Peritoneum (tissue), 1 donor: ENCODE measurements around the genes CAMSAP3, PCP2 and PRR36.

DNA sequence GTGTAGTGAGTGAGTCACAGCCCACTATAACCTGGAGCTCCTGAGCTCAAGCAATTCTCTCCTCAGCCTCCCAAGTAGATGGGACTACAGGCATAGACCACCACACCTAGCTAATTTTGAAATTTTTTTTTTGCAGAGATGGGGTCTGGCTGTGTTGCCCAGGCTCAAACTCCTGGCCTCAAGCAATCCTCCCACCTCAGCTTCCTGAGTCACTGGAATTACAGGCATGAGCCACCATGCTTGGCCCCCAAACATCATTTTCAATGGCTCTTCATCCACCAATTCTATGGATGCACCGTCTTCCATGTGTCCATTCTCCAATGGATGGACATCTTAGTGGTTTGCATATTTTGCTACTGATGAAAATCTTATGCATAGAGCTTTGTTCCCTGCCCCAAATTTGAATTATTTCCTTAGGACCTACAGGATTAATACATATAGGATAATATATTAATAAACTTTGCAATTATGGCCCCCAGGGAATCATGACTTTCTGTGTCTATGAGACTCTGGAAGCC is 69.0 kb downstream of the ZNF557 start:
- PRO-cap, result no peak

GRCh38 chr19:7145412-7145860 is 75.9 kb downstream of the ZNF557 start:
- PRO-cap, result no peak

- PRO-cap, result no peak
Observed at GRCh38 chr19:7215032-7215457, 79.2 kb downstream of the INSR start.

DNA sequence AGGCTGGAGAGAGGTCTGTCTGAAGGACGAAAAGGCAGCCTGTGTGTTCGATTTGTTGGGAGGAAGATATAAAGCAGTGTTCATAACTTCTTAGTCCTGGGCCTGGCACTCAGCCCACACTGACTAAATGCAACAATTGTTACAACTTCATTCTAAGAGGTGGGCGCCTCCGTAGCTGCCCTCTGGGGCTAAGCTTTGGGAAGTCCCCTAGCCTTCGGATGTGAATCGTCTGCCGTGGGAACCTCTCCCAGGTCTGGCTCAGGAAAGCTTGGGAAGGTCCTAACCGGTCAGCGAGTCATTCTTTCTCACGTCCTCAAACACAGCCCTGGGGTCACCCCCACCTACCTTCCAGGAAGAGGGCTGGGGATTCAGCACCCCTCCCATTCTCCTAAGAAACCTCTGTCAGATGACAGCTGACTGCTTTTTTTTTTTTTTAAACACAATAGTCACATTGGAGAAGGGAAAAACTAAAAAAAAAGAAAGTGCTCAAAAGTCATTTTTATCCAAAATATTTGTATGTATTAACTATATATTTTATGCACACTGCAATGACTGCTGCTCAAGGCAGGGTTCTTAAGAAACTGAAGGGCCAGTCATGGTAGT is 15.0 kb upstream of the ARHGEF18 start:
- PRO-cap, result no peak

- PRO-cap, result no peak
Observed at GRCh38 chr19:7355419-7355706, 6.6 kb downstream of the ARHGEF18 start.

- PRO-cap, result bidirectional peak, plus-strand start at chr19:7395152, minus-strand start at chr19:7394990
Observed at GRCh38 chr19:7394571-7395282, 46.0 kb downstream of the ARHGEF18 start.

DNA sequence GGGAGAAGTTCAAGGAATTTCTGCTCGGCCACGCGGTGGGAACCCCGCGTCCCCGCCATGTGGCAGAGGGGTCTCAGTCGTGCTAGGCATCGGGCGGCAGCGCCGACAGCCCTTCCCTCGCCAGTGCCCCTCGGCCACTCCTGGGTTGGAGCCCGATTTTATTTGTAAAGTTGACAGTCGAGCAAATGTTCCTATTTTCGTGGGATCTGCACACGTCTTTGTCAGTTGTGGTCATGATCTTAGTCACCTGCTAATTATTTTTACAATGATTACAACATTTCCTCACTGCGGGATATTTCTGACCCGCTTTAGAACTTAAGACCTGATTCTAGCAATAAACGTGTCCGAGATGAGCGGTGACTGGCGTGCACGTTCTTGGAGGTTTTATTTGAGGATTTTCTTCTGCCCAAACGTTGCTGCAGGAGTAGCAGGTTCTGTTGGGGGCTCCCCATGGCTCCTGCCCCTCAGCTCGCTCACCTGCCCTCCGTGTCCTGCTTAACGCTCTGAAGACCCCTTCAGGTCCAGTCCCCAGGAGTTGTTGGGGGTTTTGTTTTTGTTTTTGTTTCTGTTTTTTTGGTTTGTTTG is 16.6 kb downstream of the PEX11G start:
- PRO-cap, result no peak

DNA sequence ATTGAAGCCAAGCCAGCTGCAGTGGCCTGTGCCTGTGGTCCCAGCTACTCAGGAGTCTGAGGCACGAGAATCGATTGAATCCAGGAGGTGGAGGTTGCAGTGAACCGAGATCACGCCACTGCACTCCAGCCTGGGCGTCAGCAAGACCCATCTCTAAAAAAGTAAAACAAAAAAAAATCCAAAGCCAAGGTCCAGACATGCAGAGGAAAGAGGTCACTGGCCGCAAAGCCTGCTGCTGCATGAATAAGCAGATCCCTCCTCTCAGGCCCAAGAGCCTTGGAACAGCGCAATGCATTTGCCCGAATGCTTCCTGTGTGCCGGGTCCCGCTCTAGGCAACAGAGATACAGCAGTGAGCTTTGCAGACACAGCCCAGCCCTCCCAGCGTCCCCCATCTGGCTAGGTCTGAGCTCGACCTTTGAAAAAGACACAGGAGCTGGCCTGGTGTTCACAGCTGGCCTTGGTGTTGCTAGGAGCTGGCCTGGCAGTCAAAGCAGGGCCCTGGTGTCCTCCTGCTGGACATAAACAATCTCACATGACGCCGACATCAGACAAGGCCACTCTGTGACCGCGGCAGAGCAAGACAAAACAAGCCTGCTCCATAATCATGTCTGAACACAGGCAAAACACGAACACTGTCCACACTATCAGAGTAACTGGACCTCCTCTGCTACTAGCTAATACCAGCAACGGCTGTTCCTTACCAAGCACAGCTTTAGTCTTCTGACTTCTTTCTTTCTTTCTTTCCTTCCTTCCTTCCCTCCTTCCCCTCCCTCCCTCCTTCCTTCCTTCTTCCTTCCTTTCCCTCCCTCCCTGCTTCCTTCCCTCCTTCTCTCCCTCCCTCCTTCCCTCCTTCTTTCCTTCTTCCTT is 2.9 kb upstream of the TEX45 start:
- PRO-cap, result no peak

- PRO-cap, result no peak
Observed at GRCh38 chr19:7514970-7515775, 730 bp upstream of the ZNF358 start.

DNA sequence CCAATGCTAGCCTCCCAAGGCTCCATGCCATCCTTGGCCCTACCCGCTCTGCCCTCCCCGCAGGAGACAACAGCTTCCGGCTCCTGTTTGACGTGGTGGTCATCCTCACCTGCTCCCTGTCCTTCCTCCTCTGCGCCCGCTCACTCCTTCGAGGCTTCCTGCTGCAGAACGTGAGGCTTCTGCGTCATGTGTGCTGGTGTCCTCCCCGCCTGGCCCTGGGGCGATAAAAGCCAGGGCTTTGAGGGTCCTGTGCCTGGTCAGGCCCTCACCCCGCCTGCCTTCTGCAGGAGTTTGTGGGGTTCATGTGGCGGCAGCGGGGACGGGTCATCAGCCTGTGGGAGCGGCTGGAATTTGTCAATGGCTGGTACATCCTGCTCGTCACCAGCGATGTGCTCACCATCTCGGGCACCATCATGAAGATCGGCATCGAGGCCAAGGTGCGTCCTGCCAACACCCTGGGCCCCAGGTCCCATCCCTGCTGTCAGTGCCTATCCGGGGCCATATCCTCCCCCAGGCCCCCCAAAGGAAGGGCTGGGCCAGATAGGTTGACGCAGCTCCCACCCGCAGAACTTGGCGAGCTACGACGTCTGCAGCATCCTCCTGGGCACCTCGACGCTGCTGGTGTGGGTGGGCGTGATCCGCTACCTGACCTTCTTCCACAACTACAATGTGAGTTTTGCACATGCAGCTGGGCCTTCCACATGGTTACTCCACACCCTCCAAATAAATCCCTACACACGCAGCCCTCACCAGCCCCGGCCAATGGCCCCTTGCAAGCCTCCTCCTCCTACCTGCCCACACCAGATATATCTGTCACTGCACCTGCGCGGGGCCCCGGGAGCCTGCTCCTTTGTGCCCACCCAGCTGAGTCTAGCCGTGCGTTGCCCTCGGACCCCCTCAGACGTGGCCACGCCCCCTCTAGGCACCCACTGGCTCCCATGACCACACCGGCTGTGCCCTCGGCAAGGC is 6.4 kb downstream of the MCOLN1 start:
- PRO-cap, result no peak

DNA sequence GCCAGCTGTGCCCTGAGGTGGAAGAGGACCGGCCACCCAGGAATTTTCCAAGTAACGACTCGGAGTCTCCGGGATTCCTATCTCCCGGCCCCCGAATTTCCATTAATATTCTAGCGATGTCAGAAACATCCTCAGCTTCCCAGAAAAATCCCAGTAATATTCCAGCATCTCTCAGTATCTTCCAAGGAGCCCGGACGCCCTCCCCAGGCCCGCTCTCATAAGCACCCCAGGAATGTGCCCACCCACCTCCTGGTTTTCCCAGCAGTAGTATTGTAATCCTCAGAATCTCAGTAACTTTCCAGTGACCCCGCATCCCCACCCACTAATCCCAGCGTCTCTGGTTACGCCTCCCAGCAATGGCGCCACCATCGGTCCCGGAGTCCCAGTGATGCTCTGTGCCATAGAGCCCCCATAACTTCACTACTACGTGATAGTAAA is 1.1 kb upstream of the PNPLA6 start:
- PRO-cap, result no peak

GRCh38 chr19:7595441-7596695 is at the start of gene CAMSAP3:
Gene CAMSAP3 (plus strand): TSS chr19:7595863.
- PRO-cap, result no peak

- PRO-cap, result no peak
Observed at GRCh38 chr19:7633373-7634122, at the start of gene PCP2. Gene PCP2 (minus strand): TSS chr19:7633719.

DNA sequence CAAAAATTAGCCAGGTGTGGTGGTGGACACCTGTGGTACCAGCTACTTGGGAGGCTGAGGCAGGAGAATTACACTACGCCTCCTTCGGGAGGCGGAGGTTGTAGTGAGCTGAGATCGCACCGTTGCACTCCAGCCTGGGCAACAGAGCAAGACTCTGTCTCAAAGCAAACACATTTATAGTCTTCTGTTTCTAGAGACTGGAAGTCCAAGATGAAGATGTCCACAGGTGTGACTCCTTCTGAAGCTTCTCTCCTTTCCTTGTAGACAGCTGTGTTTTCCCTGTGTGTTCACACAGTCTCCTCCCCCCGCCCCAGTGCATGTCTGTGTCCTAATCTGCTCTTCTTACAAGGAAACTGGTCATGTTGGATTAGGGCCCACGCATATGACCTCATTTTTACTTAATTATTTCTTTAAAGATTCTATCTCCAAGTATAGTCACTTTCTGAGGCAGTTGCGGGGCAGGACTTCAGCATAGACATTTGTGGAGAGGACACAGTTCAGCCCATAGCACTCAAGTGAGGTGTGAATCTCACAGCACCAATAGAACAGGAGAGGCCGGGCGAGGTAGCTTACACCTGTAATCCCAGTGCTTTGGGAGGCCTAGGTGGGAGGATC is 12.4 kb downstream of the STXBP2 start:
- PRO-cap, result no peak

DNA sequence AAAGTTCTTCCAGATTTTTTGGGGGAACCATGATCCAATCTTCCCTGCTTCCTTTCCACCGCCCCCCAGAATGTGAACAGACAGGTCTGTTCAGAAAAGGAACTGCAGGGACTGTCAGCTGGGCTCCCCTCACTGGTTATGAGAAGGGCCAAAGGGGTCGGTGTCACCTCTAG is 4.6 kb downstream of the TRAPPC5 start:
- PRO-cap, result no peak

DNA sequence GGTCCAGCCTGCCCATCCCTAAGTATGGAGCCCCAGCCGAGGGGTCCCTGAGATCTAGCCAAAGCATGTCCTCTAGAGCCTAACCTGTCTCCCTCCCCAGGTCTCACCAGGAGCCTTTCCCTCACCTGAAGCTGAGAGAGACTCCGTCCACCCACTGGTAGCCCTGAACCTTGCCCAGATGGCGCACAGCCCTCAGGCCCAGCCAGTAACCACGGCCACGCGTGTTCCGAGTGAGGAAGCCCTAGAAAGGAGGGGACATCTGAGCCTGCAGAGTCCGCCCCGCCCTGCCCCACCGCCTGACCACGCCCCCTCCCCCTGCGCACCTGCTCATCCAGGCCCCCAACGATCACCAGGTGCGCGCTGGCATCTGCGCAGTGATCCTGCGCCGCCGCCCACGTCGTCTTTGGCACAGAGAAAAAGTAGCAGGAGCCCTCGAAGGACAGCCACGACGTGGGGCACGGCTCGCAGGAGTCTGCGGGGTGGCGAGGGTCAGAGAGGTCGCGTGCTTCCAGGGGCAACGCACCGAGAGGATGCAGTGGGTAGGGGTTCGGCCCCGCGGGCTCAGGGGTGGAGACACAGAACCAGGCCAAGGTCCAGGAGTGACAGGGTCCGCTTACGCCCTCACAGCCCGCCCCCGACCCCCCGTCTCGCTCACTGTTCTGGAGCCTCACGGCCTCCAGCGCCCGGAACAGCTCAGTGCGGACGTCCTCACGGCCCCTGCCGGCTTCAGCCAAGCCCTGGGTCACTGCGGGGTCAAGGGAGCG is 2.0 kb downstream of the CLEC4G start:
- PRO-cap, result no peak

- PRO-cap, result no peak
Observed at GRCh38 chr19:7831414-7832079, 1.5 kb downstream of the EVI5L start.

DNA sequence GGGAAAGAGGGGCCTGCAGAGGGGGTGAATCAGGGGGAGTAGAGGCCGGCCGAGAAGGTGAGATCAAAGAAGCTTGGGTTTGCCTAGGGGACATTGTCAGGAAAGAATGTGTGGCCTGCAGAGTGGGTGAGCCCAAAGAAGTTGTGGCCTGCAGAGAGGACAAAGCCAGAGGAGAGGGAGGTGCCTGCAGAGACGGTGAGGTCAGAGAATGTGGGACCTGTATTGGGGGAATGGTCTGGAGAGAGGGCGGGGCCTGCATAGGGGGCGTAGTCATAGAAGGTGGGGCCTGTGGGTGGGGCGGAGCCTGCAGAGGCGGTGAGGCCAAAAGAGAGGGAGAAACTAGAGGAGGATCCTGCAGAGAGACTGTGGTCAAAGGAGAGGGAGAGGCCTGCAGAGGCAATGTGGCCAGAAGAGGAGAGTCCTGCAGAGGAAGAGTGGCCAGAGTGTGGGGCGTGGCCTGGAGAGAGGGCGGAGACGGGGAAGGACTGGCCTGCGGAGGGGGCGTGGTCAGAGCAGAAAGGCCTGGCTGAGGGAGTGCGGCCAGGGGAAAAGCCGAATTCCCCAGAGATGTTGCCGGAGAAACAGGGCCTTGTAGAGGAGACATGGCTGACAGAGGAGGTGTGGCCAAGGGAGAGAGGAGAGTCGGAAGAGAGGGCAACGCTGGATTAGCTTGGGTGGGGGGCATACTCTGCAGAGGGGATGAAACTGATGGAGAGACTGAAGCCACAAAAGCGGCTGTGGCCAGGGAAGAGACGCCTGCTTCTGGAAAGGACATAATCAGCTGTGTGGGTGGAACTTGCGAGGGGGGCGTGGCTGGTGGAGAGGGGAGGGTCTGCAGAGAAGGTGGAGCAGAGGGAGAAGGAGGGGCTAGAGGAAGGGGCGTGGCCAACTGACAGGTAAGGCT is 2.7 kb downstream of the PRR36 start:
- PRO-cap, result no peak

DNA sequence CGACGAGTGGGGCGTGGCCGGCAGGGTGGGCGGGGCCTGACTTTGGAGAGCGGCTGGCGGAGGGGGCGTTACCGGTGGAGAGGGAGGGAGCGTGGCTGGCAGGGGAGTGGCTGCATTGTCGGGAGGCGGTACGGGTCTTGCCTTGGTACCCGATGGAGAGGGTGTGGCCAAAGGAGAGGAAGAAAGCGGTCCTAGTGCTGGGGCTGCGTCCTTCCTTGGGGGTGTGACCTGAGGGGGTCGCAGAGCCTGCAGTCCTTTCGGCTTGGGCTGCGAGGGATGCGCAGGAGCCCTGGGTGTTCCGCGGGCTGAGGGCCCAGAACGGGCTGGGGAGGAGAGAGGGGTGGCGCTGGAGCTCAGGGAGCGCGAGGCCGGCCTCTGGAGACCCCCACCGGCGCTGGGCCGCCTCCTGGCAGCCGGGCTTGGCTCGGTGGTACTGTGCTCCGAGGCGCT is 2.0 kb downstream of the PRR36 start:
- PRO-cap, result no peak

DNA sequence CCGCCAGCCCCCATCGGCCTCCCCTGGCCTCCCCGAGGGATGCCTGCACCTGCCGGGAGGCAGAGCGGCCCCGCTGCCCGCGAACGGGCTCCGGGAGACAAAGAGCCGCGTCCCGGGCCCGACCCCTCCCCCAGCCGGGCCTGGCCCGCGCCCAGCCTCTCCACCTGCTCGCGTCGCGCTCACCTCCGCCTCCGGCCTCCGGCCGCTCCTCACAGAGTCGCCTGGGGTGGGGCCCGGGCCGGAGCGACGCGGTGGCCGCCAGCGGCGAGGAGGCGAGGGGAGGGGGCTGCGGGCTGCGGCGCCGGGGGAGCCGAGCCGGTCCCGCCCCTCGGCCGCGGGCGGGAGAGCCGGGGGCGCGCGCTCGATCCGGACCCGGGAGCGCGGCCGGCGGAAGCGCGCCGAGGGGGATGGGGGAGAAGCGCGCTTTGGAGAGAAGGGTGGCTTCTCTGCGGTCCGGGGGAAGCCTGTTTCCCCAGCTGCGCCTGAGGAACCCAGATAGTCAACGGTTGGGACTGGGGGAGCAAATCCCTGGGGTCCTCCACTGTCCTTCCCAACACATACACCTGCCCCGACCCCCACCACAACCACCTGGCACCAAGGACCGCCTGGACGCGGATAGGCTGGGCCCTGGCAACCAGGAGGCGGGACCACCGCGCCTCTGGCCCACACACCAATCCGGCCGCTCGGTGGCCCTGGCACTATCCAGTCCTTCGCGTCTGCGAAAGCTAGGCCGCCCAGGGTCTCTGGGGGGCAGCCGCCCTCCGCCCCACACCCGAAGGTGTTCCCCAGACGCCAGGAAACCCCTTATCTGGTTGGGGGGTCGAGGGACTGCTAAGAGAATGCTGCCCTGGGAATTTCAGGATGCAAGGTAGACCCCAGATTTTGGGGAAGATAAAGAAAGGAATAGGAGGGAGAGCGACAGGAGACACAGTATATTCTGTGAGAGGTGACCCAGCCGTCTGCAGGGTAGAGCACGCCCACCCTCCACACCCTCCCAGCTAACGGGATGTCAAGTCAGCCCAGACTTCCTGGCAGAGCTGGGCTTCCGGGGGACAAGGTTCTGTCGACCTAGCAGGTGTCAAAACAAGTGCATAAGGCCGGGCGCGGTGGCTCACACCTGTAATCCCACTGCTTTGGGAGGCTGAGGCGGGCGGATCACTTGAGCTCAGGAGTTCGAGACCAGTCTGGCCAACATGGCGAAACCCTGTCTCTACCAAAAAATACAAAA is at the start of gene PRR36:
Gene PRR36, minus strand, starts transcription at position 288 of the 1,228 bp plus-strand sequence.
- PRO-cap, result no peak